Bronchus (tissue), 1 donor: ENCODE measurements around the gene ACAN.

DNA sequence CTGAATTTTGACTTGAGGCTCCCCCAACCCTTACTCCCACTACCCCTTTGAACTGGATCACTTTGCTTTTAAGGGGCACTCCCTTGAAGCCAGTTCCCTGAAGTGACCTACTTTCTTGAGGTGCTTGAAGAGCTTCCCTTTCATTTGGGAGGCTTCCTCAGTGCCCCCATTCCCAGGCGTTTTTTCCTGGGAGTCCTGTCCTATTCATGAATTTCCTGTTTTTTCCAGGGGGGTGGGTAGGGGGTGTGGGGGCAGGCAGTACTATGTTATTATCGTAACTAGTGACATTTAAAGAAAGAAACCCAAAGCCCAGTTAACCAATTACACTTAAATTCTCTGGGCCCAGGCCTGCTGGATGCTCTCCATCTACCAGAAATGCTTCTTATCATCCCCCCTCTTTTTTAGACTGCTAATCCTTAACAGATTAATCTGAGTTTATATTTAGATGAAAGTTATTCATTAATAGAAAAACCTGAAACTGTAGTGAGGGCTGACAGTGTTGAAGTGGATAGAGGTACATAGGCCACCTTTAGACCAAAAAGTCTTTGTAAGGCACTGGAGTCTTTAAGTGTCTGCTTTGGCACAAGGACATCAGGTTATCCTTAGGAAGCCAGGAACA lies 43.6 kb downstream of the PDE8A start:
- PRO-cap = no peak

- PRO-cap = no peak
These were observed 44.5 kb downstream of the PDE8A start for GRCh38 chr15:85026098-85026535.

- PRO-cap = no peak
These were observed 32.4 kb upstream of the AKAP13 start for GRCh38 chr15:85348008-85348370.

DNA sequence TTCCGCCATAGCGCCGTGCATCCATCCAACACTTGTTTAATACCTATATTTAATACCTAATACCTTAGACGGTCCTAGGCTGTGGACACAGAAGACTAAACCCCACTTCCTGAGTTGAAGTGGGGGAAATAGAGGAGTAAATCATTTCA lies 446 bp upstream of the AKAP13 start:
- PRO-cap = no peak

GRCh38 chr15:85389817-85390997 lies 9.8 kb downstream of the AKAP13 start:
- PRO-cap = no peak

- PRO-cap = no peak
These were observed 56.1 kb downstream of the AKAP13 start for GRCh38 chr15:85436507-85436819.

DNA sequence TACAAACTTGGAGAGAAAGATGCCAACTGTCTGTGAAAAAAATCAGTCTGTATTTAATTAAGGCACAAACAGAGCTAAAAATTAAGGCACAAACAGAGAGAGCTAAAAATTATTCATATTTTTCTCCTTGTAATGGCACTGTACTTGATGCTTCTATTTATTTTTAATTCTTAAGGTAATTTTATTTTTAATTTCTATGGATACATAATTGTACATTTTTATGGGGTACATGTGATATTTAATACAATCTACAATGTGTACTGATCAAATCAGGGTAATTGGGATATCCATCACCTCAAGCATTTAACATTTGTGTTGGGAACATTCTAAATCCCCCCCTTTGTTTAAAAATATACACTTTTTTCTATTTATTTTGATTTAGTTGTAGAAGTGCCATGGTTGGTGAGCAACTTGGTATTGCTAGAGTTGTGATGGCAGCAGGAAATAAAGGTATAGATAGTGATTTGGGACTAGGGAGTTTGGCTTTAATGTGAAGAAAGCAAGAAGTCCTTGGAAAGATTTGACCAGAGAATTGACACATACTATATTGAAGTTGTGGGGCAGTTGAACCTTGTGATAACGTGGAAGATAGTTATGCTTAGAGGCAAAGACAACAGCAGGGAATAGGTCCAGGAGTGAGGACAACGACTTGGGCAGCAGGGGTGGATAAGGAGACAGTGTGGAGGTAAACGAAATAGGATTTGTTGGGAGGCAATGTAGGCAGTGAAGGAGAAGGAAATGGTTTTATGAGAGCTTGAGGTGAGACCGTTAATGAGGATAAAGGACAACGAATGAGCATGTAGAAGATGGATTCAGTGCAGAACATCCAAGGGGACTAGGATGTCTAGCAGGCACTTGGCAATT lies 65.5 kb downstream of the AKAP13 start:
- PRO-cap = no peak

DNA sequence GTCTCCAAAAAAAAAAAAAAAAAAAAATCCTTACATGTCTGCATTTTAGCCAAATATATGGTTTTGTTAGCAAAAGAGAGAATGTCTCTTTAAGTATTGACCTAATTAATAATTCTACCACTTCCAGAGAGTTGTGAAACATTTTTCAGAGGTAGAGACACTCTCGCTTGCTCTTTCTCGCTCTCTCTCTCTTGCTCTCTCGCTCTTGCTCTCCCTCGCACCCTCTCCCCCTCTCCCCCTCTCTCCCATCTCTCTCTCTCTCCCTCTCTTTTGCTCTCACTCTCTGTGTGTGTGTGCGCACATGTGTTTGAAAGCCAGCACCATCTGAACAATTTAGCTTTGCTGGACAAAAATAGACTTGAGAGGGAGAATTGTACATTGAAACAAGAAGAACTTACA lies 124.3 kb downstream of the AKAP13 start:
- PRO-cap = no peak

DNA sequence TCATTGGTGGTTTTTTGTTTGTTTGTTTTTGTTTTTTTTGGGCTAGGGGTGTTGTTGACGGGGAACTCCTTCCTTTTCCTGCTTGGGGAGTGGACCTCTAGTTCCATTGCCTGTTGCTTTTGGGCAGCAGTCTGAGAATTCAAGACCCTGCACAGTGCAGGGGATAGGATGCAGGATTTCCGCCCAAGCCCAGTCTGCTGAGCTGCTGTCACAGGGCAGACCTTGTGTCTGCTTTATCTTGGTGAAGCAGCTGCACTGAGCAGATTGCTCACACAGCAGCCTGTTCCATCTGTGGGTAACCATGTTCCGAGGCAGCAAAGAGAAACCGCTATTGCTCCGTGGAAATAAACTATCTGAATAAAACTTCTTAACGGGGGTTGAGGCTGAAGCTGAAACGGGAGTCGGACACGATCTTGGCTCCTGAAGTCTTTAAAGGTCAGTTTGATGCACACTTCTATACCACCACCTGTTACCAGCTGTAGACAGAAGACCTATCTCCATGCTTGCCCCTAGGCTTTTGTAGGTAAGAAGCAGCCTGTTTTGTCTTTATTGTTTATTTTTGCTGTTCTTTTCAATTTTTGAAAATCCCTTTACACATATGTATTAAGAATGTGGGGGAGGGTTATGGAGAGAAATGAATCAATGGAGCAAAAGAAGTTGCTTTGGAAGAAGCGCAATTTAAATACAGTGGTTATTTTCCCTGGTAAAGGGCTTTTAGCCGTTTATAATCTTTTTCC lies 202.4 kb downstream of the AKAP13 start:
- PRO-cap = bidirectional peak, plus-strand start at position 236 of the sequence, minus-strand start at position 165 of the sequence

GRCh38 chr15:85619907-85620655 lies 174.6 kb downstream of the KLHL25 start:
- PRO-cap = no peak

DNA sequence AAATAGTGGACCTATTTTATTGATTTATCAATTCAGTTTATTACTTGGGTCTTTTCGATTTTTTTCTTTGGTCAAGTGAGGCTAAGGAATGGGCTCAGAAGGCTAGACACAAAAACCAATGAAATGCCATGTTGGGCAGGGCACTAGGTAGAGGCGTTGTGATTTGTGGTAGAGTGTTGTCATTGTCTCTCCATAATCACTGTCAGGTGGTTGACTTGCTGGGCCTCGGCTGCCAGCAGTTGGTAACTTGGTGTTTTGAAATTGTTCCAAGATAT lies 173.7 kb downstream of the KLHL25 start:
- PRO-cap = no peak

- PRO-cap = no peak
These were observed 171.1 kb downstream of the KLHL25 start for GRCh38 chr15:85623308-85624306.

- PRO-cap = no peak
These were observed 110.2 kb downstream of the KLHL25 start for GRCh38 chr15:85684445-85684985.

DNA sequence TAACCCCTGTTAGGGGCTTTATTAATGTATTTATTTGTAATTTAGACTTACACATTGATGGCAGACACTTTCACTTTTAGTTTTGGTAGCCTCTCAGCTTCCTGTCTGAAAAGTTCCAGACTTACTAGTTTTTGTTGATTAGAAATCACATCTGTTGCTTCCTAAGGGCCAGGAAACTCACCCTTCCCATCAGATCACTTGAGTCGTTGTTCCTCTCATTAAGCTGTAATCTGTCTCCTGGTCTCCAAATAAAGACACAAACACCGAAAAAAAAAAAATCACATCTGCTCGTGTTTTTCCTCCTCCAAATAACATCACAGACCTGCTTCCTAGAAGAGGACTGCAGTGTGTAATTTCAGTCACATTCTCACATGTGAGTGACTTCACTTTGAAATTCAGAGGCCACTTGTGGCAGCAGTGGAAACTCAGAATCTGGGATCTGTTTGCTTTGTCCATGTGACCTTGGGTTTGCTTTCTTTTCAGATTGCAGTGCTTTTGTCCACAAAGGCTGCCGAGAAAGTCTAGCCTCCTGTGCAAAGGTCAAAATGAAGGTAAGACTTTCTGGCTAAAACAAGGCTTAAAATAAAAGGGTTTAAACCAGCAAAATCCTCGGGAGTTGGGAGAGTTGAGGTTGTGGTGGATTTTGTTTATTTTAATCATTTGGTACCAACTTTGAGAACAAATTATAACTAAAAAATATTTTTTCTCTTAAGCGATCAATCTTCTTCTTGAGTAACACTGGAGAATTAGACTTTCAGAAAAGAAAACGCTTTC lies 87.0 kb downstream of the KLHL25 start:
- PRO-cap = unidirectional peak, minus-strand start at position 369 of the sequence

- PRO-cap = no peak
These were observed 64.6 kb downstream of the KLHL25 start for GRCh38 chr15:85729803-85730872.

DNA sequence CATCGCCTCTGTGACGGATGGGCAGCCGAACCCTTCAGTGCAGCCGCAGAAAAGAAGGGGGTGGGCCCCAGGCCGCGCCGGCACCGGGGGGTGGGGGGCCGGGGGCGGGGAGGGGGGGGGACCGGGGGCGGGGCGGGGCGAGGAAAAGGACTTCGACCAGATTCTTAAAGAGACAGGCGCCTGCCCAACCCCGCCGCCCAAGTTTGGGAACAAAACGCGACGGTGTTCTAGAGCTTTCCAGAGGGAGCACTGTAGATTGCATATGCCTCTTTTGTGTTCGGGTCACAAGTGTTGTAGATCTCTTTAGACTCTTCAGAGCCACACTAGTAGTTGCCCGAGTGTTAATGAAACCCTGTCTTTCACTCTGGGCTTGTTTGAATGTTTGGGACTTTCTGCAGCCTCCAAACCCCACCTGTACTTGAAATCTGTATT lies 268 bp upstream of the KLHL25 start:
- PRO-cap = bidirectional peak, plus-strand start at position 121 of the sequence, minus-strand start outside the sequence

GRCh38 chr15:86161986-86162693 lies 82.5 kb downstream of the AGBL1 start:
- PRO-cap = no peak

- PRO-cap = no peak
These were observed 14.1 kb downstream of the ISG20 start for GRCh38 chr15:88652852-88653298.

GRCh38 chr15:88803035-88803746 lies at the start of gene ACAN:
TSS of gene ACAN (plus strand) at chr15:88803436.
- PRO-cap = no peak

DNA sequence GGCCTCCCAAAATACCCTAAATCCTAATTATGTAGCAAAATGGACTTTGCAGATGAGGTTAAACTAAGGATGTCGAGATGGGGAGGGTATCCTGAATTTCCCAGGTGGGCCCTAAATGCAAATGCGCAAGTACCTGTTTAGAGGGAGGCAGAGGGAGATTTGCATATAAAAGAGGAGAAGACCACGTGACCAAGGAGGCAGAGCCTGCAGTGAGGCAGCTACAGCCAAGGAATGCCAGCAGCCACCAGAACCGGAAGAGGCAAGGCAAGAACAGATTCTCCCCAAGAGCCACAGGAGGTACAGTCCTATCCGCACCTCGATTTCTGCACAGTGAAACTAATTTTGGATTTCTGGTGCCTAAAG lies 10.7 kb downstream of the HAPLN3 start:
- PRO-cap = no peak